H1 (cell line): Measurements from ENCODE around the gene MLLT10.

DNA sequence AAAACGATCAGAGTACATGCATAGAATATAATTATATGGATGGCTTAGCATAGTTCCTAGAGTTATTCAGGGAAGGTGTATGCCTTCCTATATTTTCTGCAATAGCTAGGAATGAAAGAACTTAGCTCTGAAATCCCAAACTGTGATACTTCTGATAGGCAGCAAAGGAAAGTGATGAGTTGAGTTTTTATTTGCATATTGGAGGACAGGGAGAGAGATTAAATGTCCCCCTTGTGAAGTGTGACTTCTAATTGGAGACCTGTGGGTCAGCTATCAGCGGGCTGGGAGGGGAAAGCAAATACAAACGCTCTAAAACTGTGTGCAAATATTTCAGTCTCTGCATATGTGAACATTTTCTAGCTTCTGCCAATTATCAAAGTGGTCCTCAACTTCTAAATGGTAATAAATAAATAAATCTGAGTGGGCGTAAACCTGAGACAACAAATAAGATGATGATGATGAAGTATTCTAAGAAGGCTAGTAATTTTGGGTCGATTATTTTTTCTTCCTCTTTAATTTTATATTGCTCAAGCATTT lies 203.4 kb downstream of the CACNB2 start:
- RRBS: no CpG with 5 or more reads among the region's 5 CpGs
CAGE:
- cytosol, long polyA plus RNA: no peak
- long polyA plus RNA: no peak
- nucleus, long polyA plus RNA: no peak

GRCh38 chr10:18438722-18439419 lies 212.5 kb downstream of the NSUN6 start:
- RRBS: no CpG with 5 or more reads among the region's 10 CpGs
CAGE:
- cytosol, long polyA plus RNA: no peak
- long polyA plus RNA: no peak
- nucleus, long polyA plus RNA: no peak

DNA sequence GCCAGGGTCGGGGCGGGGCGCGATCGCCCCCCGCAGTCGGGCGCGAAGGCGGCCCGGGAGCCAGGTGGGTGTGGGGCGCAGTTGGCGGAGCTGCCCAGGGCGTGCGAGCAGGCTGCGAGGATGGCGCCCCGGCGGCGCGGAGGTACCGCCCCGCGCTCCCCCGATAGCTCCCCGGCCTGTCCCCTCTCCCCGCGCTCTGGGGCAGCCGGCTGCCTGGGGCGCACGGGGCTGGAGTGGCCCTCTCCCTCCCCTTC lies 552 bp upstream of the PLXDC2 start:
- RRBS: 1% methylated on average over 19 of the region's 31 CpGs
CAGE:
- cytosol, long polyA plus RNA: no peak
- long polyA plus RNA: start-site peak on the plus strand centred at position 59 of the sequence, 99 bp wide, 33 and 22 reads in 2 replicates
- nucleus, long polyA plus RNA: no peak

GRCh38 chr10:19864507-19865096 lies 48.4 kb downstream of the PLXDC2 start:
- RRBS: no CpG with 5 or more reads among the region's 4 CpGs
CAGE:
- cytosol, long polyA plus RNA: no peak
- long polyA plus RNA: no peak
- nucleus, long polyA plus RNA: no peak

GRCh38 chr10:19868895-19869389 lies 52.7 kb downstream of the PLXDC2 start:
- RRBS: no CpG with 5 or more reads among the region's 5 CpGs
CAGE:
- cytosol, long polyA plus RNA: no peak
- long polyA plus RNA: no peak
- nucleus, long polyA plus RNA: no peak

GRCh38 chr10:20009282-20009976 lies 193.2 kb downstream of the PLXDC2 start:
- RRBS: no CpG with 5 or more reads among the region's 5 CpGs
CAGE:
- cytosol, long polyA plus RNA: no peak
- long polyA plus RNA: no peak
- nucleus, long polyA plus RNA: no peak

DNA sequence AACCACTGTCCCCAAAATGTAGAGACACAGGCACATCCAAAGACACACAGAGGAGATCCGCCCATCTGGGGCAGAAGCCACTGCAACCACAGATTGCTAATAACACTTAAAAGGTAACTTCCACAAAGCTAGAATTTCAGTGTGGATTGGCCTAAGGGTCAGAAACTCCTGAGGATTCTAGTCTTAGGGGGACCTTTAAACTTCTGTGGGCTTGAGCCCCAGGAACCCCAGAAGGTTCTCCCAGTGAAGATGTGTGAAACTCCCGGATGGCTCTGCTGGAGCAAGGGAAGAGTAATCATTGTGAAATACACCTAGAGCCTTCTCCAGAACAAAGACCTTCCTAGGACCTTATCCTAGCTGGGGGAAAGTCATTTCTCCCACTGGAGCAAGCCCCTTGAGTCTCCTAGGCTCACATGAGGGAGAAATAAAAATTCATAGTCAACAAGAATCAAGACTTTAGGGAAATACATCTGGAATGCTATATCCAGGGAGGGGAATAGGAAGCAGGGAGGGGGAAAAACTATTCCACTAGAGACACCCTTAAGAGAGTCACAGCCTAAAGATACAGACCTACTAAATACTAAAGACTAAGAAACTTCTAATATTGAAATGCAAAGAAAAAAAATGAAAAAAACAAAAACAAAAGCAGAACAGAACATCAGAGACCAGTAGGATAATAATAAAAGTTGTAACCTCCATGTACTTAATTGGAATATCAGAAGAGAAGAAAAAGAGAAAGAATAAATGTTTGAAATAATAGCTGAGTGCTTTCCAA lies 264.7 kb downstream of the PLXDC2 start:
- RRBS: no CpG with 5 or more reads among the region's 2 CpGs
CAGE:
- cytosol, long polyA plus RNA: no peak
- long polyA plus RNA: no peak
- nucleus, long polyA plus RNA: start-site peak on the plus strand centred at position 487 of the sequence, 56 bp wide, 26 reads

DNA sequence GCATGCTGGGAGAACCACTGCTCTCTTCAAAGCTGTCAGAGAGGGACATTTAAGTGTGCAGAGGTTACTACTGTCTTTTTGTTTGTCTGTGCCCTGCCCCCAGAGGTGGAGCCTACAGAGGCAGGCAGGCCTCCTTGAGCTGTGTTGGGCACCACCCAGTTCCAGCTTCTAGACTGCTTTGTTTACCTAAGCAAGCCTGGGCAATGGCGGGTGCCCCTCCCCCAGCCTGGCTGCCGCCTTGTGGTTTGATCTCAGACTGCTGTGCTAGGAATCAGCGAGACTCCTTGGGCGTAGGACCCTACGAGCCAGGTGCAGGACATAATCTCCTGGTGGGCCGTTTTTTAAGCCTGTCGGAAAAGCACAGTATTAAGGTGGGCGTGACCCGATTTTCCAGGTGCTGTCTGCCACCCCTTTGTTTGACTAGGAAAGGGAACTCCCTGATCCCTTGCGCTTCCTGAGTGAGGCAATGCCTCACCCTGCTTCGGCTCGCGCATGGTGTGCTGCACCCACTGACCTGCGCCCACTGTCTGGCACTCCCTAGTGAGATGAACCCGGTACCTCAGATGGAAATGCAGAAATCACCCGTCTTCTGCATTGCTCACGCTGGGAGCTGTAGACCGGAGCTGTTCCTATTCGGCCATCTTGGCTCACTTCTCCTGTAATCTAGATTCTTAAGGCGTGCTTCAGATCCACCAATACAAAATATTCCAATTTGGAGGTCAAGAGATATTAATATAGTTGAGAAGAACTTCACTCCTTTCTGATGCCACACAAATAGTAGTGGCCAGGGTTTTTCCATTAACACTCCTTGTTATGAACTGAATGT lies 365.7 kb downstream of the NEBL start:
- RRBS: no CpG with 5 or more reads among the region's 20 CpGs
CAGE:
- cytosol, long polyA plus RNA: no peak
- long polyA plus RNA: no peak
- nucleus, long polyA plus RNA: no peak

DNA sequence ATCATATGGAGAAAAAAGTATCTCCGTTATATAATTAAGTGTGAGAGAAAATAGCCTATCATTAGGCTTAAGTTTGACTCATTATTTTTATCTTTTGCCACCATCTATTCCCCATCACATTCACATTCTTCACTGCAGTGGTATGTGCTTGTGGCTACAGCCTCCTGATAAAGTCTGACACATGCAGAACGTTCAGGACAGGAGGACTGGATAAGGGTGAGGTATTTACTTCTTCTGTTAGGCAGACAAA lies 5.8 kb downstream of the NEBL start:
- RRBS: no CpG with 5 or more reads among the region's 2 CpGs
CAGE:
- cytosol, long polyA plus RNA: no peak
- long polyA plus RNA: no peak
- nucleus, long polyA plus RNA: no peak

DNA sequence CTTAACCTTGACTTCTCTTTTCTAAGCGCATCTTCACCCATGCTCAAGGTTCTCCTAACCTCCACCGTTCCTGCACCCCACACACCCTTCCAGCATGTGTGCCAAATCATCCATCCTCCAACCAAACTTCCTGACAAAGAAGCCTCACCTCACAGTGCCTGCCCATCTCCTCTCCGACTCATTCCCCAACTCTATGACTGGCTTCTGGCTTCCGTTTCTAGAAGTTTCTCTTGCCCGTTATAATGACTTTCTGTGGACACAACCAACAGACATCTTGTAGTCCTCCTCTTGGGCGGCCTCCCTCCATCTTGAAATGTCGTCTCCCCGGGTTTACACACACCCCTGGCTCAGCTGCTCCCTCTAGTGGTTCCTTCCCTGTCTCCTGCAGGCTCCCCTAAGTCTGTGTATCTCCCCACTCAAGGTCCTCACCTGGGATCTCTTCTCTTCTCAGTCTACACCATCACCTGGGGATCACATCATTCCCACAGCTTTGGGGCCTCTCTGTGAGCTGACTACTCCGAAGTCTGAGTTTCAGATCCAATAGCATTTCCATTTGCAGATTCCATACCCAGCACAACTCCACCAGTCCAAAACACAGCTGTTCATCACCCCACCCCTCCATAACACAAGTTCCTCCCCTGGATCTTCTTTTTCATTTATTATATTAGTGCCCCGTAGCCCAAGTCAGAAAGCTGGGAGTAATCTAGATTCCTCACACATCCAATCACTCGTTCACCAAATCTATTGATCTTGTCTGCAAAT lies 123.5 kb upstream of the NEBL start:
- RRBS: no CpG with 5 or more reads among the region's 11 CpGs
CAGE:
- cytosol, long polyA plus RNA: no peak
- long polyA plus RNA: no peak
- nucleus, long polyA plus RNA: no peak

DNA sequence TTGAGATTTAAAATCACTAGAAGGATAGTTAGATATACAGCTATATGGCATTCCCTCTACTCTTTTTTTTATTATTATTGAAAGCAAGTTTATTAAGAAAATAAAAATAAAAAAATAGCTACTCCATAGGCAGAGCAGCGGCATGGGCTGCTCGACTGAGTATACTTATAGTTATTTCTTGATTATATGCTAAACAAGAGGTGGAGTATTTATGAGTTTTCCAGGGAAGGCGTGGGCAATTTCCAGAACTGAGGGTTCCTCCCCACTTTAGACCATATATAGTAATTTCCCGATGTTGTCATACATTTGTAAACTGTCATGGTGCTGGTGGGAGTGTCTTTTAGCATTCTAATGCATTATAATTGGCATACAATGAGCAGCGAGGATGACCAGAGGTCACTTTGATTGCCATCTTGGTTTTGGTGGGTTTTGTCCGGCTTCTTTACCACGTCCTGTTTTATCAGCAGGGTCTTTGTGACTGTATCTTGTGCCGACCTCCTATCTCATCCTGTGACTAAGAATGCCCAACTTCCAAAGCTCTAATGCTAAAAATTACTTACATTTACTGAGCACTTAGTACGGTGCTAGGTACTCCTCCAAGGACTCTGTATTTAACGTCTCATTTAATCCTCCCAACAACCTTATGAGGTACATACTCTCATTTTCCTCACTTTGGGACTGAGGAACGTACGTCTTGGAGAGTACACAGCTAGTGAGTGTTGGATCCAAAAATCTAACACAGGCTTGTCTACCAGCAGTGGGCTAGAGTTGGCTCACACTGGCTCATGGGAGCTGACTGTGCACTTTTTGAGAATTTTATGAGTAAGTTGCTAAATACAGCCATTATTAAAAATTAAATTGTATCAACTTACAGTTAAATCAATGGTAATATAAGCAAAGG lies 144.7 kb upstream of the NEBL start:
- RRBS: no CpG with 5 or more reads among the region's 12 CpGs
CAGE:
- cytosol, long polyA plus RNA: no peak
- long polyA plus RNA: no peak
- nucleus, long polyA plus RNA: no peak

DNA sequence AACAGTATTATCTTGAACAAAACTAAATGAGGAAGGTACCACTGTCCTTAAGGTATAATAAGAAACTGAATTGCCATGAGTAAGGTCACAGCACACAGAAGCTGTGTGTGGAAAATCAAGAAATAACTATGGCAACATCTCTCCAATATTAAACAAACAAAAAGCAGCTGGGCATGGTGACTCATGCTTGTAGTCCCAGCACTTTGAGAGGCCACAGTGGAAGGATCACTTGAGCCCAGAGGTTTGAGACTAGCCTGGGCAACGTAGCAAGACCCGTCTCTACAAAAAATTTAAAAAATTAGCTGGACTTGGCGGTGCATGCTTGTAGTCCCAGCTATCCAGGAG lies 195.5 kb downstream of the SKIDA1 start:
- RRBS: no CpG with 5 or more reads among the region's 3 CpGs
CAGE:
- cytosol, long polyA plus RNA: no peak
- long polyA plus RNA: no peak
- nucleus, long polyA plus RNA: no peak

DNA sequence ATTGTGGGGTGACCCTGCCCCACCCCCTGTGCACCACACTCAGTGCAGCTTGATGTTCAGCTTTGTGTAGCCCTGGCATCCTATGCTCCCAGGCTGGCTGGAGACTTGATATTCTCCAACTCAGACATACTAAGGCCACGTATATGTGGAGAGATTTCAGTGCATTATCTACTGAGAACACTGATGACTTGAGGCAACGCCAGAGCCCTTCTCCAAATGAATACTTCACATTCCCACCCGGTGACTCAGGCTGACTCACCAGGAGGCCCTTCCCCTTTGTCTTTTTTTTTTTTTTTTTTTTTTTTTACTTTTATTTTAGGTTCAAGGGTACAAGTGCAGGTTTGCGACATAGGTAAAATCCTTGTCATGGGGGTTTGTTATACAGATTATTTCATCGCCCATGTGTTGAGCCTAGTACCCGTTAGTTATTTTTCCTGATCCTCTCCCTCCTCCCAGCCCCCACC lies 188.6 kb downstream of the SKIDA1 start:
- RRBS: no CpG with 5 or more reads among the region's 6 CpGs
CAGE:
- cytosol, long polyA plus RNA: no peak
- long polyA plus RNA: no peak
- nucleus, long polyA plus RNA: no peak

- RRBS: 0% methylated on average over 3 of the region's 37 CpGs
CAGE:
- cytosol, long polyA plus RNA: no peak
- long polyA plus RNA: no peak
- nucleus, long polyA plus RNA: no peak
Measured at GRCh38 chr10:21497128-21497640, 28.3 kb downstream of the SKIDA1 start.

DNA sequence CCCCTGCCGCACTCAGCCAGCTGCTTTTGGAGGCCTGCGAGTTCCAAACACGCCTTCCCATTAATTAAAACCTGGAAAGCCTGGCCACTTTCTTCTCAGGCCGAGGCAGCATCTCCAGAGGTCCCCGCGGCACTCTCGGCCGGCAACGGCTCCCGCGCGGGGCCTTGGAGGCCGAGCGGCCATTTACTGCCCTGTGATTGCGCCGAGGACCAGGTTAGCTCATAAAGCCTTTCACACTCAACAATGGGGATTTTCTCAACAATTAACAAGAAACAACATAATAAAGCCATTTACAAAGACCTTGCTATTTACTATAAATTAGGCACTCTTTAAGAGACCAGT lies 16.5 kb downstream of the SKIDA1 start:
- RRBS: no CpG with 5 or more reads among the region's 16 CpGs
CAGE:
- cytosol, long polyA plus RNA: no peak
- long polyA plus RNA: no peak
- nucleus, long polyA plus RNA: no peak

DNA sequence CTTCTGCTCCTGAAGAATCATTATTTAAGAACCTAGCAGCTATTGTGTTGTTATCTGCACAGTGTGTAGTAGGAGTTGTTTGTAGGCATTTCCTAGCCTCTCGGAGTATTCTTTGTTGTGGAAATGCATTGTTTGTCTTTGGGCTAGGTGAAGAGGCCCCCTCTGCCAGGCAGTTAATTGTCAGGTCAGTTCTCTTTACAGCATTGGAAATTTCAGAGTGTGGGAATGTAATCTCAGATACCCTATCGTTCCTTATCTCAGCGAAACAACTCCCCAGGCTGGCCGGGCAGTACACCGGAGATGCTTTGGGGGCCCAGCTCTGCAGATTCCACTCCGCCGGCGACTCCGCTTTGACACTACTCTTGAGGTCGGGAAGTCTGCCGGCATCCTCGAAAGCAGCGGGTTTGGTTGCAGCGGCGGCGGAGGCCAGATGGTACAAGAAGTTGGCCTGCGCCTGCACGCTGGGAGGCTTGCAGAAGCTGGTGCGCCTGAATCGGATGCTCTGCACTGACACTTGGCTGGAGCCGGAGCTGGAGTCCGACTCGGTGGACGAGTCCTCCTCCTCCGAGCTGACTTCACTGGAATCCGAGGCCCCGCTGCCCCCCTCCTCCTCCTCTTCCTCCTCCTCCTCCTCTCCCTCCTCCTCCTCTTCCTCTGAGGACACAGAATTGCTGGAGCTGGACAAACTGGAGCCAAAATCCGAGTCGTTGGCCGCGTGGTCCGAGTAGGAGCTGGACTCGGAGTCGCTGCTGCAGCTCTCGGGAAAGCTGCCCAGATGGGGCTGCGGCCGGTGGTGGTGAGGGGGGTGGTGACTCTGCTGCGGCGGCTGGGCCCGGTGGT lies 9.3 kb downstream of the SKIDA1 start:
- RRBS: under 1% methylated on average over 7 of the region's 40 CpGs
CAGE:
- cytosol, long polyA plus RNA: no peak
- long polyA plus RNA: start-site peak on the plus strand centred at position 212 of the sequence, 49 bp wide, 15 and 14 reads in 2 replicates
- nucleus, long polyA plus RNA: start-site peak on the plus strand centred at position 219 of the sequence, 10 bp wide, 30 reads

GRCh38 chr10:21523607-21524190 lies 1.8 kb downstream of the SKIDA1 start:
- RRBS: no CpG with 5 or more reads among the region's 5 CpGs
CAGE:
- cytosol, long polyA plus RNA: no peak
- long polyA plus RNA: no peak
- nucleus, long polyA plus RNA: no peak

DNA sequence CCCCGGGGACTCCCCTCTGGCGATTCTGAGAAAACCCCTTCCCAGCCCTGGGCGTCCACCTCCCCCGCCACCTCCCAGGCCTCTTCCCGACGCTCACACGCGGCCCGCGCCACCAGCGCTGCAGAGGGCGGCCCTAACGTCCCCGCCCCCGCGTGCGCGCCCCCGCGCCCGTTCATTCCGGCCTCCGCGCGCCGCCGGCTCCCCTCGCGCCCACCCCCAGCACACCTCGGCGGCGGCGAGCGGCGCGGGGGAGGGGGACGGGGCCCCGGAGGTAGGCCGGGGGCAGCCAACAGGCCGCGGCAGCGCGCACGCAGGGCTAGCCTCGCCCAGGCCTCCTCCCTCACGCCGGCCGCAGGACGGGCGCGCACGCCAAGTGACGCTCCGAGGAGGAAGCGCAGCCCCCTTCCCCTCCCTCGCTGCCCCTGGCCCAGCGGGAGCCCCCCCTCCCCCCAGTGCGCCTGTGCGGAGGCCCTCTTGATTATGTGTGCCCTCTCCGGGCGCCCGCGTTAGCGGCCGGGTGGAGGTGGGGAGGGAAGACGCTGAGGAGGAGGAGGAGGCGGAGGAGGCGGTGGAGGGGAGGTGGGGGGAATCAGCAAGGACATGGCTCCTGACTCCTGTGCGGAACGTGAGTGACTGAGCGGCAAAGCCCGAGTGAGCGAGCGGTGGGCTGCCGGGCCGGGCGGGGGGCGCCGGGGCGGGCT lies at the start of gene MLLT10:
Gene MLLT10, plus strand, starts transcription at position 363 of the 701 bp plus-strand sequence.
- RRBS: 1% methylated on average over 22 of the region's 80 CpGs
CAGE:
- cytosol, long polyA plus RNA: start-site peak on the plus strand centred at position 458 of the sequence, 73 bp wide, 61 reads; start-site peak on the plus strand centred at position 580 of the sequence, 33 bp wide, 43 reads
- long polyA plus RNA: start-site peak on the plus strand centred at position 573 of the sequence, 28 bp wide, 71 and 34 reads in 2 replicates
- nucleus, long polyA plus RNA: start-site peak on the plus strand centred at position 424 of the sequence, 141 bp wide, 194 reads; start-site peak on the plus strand centred at position 584 of the sequence, 26 bp wide, 90 reads

GRCh38 chr10:21535328-21535787 lies 1.3 kb downstream of the MLLT10 start:
- RRBS: no CpG with 5 or more reads among the region's 22 CpGs
CAGE:
- cytosol, long polyA plus RNA: no peak
- long polyA plus RNA: no peak
- nucleus, long polyA plus RNA: no peak

GRCh38 chr10:21545118-21545628 lies 11.1 kb downstream of the MLLT10 start:
- RRBS: no CpG with 5 or more reads among the region's 3 CpGs
CAGE:
- cytosol, long polyA plus RNA: no peak
- long polyA plus RNA: no peak
- nucleus, long polyA plus RNA: no peak